Ileum (tissue), 1 donor: ENCODE data around the gene TRPV3.

DNA sequence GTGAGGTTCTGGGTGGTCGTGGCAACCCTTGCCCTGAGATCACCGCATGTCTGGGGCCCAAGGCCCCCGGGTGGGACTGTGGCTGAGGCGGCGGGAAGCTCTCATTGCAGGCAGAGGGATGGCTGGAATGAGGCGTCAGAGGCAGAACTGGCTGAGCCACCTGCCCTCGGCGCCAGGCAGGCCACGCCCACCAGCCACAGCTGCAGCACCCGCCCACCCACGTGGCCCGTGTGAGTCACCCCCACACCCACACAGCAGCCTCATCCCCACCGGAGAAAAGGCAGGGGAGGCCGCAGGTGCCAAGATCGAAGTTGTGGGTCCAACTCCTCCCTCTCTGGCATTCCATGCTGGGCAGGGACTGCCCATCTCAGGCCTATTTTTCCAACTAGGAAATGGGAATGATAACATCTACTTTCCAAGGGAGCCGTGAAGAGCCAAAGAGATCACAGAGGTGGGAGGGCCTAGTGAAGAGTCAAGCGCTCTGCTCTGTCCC lies at the start of gene TRPV3:
TSS of gene TRPV3 (minus strand) at position 134 of the 493 bp plus-strand sequence.
- PRO-cap: bidirectional peak, plus-strand start at position 272 of the sequence, minus-strand start at position 149 of the sequence

DNA sequence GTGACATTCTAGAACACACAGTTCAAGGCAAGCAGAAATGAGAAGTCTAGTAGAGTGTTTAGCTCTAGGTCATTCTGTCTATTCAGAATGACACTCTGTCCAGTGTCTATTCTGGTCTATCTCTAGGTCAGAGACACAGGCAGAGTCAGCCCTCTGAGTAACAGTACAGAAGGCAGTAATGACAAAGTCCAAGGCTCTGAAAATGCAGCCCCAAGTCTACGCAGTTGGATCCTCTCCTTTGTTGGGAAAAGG lies 17.4 kb downstream of the NCBP3 start:
- PRO-cap: no peak

DNA sequence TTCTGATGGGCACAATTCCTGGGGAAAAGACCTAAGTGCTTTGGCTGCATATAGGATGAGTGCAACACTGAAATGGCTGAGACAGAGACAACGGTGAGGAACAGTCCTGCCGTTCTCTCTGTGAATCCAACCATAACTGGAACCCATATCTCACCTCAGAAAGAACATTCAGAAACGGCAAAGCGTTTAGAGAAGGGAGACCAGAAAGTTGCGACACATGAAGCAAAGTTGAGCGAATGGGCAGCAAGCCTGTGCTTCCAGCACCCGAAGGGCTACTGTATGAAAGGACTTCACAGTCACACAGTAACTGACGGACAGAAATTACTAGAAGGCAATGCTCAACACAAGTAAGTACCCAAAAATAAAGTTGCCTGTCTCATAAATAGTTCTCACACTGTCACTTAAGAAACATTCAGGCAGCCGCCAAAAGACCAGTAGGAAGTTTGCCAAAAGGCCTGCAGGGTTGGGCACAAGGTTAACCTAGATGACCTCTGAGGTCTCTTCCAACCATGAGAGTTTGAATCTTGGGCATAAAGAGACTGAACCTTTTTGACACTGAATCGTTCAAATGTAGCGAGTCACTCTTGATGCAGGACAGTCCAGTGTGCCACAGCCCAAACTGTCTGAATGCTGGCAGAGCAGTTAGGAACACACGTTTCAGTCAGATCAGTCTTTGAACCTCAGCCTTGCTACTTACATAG lies 10.6 kb downstream of the NCBP3 start:
- PRO-cap: no peak

DNA sequence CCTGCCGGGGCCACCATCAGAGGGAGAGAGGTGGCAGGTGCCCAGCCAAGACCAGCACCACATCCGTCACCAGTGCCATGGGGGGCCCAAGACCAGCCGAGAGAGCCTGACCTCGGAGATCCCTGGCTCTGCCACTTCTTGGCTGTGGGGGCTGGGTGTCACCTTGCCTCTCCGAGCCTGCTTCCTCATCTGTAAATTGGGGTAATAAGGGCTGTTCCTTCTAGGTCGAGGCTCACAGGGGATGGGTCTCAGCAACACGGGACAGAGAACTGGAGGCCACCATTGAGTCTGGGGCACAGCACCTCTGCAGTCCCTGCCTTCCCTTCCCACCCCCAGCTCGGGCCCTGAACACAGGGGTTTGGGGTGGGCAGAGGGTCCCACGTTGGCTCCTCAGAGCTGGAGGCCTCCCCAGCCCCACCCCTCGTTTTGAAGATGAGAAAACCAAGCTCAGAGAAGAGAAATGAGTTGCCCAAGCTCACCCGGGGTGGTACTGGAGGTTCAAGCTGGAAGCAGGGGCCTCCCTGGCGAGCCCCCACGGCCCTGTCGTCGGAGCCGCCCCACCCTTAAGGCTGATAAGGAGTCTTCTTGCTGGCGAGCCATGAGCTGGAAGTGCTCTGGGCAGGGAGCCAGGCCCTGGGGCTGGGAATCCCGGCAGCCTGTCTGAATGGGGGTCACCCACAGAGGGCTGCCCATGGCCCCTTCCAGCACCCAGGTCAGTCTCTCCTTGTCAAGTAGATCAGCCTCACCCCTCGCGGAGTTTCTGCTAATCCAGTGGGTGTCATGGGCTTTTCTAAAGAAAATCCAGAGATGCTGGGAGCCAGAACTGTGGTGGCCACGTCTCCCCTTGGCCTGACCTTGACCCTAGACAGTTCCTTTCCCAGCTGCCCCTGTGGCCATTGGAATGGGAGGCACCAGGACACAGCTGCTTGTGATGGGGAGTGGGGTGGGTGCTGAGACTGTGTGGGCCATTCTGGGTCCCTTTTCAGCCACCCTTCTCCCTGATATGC lies 1.0 kb upstream of the P2RX1 start:
- PRO-cap: no peak

DNA sequence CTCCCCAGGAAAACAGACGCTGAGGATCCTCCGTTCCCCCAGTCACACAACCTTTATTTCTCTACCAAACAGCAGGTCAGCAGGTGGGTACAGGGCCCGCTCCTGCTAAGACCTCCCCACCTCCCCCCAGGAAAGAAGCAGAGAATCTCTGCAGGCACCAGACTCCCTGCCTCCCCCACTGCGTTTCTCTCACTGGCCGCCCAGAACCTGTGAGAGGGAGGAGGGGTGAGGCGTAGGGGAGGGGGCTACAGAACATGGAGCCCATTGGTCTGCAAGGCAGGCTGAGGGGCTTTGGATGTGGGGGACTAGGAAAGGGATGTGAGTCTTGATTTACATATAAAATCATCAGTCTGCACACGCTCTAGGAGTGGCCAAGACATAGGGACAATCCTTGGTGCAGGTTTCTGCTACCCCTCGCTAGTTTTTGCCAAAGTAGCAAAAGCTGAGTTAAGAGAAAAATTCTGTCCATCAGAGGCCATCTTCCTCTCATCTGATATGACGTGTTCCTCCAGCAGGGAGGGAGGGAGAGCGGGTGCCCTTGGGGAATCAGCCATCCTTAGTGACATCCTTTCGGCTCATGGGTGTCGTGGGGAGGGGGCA lies 7.7 kb upstream of the P2RX1 start:
- PRO-cap: no peak

GRCh38 chr17:3924440-3925262 lies 8.4 kb upstream of the P2RX1 start:
- PRO-cap: no peak

DNA sequence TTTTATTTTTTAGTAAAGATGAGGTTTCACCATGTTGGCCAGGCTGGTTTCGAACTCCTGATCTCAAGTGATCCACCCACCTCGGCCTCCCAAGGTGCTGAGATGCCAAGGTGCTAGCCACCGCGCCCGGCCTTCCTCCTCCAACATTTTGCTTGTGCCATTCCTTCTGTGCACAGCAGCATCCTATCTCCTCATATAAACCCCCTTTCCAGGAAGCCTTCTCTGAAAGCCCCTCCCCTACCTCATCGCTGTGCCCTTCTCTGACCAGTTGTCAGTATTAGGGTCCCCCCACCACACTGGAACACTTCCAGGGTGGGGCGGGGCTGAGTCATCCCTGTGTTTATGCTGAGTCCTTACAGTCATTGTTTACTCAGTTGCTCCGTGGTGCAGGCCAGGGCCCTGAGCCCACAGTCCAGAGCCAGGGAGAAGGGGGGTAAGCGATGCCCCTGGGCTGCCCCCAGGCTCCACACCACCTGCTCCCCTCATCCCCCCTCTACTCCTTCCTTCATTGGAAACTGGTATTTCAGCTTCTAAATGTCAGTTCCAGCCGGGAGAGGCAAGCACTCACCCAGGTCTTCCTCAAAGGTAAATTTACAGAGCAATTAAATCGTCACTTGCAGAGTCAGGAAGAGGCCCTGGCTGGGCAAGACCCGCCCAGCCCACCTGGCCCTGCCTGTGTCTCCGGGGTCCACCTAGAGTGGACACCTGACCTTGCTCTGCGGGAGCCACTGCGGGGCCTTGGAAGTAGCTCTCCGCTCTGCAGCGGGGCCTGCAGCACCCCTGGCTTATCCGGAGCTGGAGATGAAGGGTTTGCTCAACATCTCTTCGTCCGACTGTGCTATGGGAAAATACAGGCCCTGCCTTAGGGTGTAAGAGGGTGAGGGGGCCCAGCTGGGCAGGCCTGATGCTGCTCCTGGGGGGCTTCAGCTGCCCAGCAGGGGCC lies 4.9 kb downstream of the ATP2A3 start:
- PRO-cap: no peak

GRCh38 chr17:4002200-4002872 lies 38.1 kb upstream of the ATP2A3 start:
- PRO-cap: no peak

DNA sequence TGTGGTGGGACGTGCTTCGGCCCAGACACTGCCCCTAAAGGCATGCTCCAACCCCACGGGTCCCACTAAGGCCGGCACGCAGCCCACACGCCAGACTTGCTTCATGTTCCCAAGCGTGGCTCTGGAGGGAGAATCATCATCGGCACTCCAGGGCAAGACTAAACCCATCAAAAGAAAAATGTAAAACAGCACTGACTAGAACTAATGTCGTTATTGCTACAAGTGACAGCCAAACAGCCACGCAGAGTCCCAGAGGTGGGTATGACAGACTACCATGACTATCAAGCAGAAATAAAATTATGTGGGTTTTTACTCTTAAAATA lies 41.5 kb upstream of the ATP2A3 start:
- PRO-cap: no peak

GRCh38 chr17:4062075-4062775 lies 80.6 kb downstream of the ZZEF1 start:
- PRO-cap: no peak

GRCh38 chr17:4086450-4086836 lies 56.4 kb downstream of the ZZEF1 start:
- PRO-cap: no peak

DNA sequence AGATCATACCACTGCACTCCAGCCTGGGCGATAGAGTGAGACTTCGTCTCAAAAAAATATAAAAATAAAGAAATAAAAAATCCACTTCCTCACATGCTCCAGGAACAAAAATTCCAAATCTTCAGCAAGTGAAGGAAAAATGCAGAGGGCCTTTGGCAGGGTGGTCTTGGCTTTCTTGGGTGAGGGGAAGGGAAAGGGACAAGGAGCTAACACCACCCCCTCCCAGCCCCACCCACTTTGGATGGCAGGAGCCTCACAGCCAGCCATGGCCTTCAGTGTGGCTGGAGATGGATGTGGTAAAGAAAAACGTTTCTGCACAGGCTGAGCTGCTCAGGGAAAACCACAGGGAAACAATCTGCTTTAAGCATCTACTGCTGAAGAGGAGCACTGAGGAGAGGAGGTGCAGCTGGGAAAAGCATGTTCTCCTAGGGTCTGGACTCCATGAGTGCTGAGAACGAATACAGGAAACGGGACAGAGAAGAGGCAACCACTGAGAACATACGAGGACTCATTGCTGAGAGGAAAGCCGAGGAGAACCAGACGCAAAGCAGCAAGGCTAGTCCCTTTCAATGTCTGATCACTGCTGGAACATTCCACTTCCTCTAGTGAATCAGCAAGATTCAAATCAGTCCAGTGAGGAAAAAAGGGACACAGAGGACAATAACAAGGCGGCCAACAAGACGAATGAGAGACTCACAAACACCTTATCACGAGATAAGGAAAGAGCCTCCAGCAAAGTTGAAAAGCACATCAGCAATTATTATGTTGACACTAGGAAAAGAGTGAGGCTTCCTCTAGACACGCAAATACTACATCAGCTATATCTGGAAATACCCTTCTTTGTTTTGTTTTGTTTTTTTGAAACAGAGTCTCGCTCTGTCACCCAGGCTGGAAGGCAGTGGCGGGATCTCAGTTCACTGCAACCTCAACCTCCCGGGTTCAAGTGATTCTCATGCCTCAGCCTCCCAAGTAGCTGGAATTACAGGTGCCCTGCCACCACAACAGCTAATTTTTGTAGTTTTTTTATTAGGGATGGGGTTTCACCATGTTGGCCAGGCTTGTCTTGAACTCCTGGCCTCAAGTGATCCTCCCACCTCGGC lies 41.7 kb downstream of the ZZEF1 start:
- PRO-cap: bidirectional peak, plus-strand start at position 559 of the sequence, minus-strand start at position 579 of the sequence

DNA sequence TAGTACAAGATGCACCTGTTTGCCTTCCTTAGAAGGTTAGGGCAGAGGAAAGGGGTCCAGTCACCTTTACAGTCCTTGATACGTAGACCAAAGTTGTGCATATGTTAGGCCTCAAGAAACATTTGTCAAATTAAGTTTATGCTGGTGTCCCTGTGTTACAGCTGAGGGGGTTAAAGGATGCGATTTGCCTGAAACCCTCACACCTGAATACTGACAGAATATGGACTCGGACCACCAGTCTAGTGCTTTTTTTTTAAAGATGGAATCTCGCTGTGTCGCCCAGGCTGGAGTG lies 1.5 kb downstream of the CYB5D2 start:
- PRO-cap: bidirectional peak, plus-strand start at position 39 of the sequence, minus-strand start outside the sequence

GRCh38 chr17:4162699-4163630 lies 20.0 kb downstream of the CYB5D2 start:
- PRO-cap: no peak

- PRO-cap: no peak
Observed at GRCh38 chr17:4187040-4187658, 44.2 kb downstream of the CYB5D2 start.

DNA sequence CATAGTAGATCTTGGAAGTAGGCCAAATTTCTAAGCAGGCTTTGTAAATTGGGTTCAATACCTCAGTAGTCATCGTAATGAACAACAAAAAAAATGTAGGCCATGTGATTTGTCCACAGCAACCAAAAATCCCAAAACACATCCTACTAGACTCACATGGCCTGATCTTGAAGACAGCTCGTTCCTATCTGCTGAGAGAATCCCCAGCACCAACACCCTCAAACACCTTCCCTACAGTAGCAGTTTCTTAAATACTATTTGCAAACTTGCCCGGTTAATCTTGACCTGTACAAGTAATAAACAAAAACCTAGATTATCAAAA lies 43.6 kb downstream of the ANKFY1 start:
- PRO-cap: no peak

GRCh38 chr17:4232123-4232730 lies 31.6 kb downstream of the ANKFY1 start:
- PRO-cap: no peak

DNA sequence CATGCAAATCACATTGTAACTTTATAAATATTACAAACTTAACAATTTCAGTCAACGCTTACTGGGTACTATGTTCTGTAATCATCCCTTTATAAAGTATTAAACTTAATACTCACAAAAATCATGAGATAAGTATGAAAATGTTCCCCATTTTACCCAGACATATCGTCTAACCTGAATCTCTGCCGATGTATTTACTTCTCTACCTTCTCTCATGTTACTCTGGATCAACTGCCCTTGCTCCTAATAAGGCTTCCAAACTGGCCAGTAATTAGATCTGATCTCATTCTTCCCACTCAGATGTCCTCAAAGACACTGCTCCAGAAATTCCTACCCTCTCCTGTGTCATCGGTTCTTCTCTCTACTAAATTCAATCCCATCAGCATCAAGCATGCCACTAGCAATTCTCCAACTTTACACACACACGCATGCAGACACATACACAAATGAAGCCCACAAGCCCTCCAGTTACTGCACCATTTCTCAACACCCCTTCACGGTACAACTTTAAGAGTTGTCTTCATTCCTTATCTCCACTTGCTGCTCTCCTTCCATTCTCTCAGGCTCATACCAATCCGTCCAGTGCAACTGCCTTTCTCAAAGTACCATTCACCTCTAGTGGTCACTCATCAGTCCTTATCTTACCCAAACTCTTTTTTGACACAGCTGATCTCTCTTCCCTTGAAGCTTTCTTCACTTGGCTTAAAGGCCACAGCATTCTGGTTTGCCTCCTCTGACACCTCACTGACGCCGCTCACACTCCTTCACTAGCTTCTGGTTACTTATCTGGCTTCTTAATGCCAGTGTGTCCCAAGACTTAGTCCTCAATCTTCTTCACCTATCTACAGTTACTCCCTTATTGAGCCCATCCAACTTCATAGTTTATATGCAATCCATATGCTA lies 25.1 kb downstream of the UBE2G1 start:
- PRO-cap: no peak

GRCh38 chr17:4444772-4445425 lies 11.2 kb downstream of the SPNS3 start:
- PRO-cap: no peak

- PRO-cap: no peak
Observed at GRCh38 chr17:4479992-4480474, 18.6 kb upstream of the SPNS2 start.